OCI-LY7 (cell line): ENCODE measurements around a stretch of chr5.

GRCh38 chr5:64331752-64332307 is 166.2 kb downstream of the RNF180 start:
- PRO-cap = no peak
- RAMPAGE, long total RNA = no peak

DNA sequence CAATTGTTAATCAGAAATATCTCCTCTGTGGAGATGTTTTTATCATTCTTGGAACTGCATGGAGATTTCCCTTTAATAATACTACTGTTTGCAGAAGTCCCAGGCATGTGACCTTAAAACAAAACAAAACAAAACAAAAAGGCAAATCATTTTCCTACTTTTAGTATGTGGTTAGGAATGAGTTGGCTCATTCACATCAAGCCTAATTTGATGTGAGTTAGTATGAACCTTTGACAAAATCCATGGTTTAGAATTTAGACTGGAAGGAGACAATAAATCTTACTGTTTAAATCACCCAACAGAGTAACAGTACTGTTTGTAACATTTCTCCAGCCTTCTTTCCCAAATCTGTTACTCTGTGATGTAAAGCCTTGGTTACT is 67.7 kb downstream of the CWC27 start:
- PRO-cap = no peak
- RAMPAGE, long total RNA = no peak

- PRO-cap = no peak
- RAMPAGE, long total RNA = no peak
Measured at GRCh38 chr5:65721089-65721284, 922 bp downstream of the SGTB start.

GRCh38 chr5:65925463-65926315 is 686 bp upstream of the ERBIN start:
- PRO-cap = bidirectional peak, plus-strand start at chr5:65925780, minus-strand start at chr5:65925579; bidirectional peak, plus-strand start at chr5:65926561, minus-strand start at chr5:65926251
- RAMPAGE, long total RNA = no peak

DNA sequence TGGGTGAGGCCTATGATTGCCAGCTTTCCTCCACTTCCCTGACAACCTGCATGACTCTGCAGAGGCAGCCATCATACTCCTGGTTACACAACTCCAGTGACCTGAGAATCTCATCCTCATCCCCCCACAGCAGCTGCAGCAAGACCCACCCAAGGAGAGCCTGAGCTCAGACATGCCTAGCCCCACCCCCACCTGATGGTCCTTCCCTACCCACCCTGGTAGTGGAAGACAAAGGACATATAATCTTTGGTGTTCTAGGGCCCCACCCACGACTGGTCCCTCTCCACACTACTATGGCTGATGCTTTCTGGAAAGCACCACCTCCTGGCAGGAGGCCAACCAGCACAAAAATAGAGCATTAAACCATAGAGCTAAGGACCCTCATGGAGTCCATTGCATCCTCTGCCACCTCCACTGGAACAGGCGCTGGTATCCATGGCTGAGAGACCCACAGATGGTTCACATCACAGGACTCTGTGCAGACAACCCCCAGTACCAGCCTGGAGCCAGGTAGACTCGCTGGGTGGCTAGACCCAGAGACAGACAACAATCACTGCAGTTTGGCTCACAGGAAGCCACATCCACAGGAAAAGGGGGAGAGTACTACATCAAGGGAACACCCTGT is 42.9 kb upstream of the SREK1 start:
- PRO-cap = no peak
- RAMPAGE, long total RNA = no peak

- PRO-cap = no peak
- RAMPAGE, long total RNA = no peak
Measured at GRCh38 chr5:66169435-66170237, 25.5 kb downstream of the SREK1 start.

DNA sequence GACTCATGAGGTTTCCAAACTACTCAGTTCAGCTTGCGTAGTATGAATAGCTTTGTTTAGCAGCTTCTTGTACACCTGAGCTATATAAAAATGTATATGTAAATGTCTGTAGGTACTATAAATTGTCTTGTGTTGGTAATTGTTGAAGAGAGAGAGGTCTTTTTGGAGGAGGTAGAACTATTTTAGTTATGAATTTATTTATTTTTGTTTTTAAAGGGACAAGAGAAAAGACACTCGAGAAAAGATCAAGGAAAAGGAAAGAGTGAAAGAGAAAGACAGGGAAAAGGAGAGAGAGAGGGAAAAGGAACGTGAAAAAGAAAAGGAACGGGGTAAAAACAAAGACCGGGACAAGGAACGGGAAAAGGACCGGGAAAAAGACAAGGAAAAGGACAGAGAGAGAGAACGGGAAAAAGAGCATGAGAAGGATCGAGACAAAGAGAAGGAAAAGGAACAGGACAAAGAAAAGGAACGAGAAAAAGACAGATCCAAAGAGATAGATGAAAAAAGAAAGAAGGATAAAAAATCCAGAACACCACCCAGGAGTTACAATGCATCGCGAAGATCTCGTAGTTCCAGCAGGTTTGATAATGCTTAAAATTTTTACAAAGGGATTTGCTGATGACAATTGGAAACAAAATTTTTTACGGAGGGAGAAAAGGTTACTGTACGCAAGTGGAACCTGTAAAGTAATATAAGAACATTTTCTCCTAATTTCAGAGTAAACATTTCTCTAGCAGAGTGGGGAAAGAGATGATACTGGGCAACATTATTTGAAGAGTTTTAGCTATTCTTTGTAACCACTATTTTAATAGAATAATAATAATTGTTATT is 26.5 kb downstream of the SREK1 start:
- PRO-cap = no peak
- RAMPAGE, long total RNA = no peak

- PRO-cap = no peak
- RAMPAGE, long total RNA = no peak
Measured at GRCh38 chr5:66339743-66340348, 195.7 kb downstream of the SREK1 start.

- PRO-cap = no peak
- RAMPAGE, long total RNA = no peak
Measured at GRCh38 chr5:66358607-66359033, 214.5 kb downstream of the SREK1 start.

DNA sequence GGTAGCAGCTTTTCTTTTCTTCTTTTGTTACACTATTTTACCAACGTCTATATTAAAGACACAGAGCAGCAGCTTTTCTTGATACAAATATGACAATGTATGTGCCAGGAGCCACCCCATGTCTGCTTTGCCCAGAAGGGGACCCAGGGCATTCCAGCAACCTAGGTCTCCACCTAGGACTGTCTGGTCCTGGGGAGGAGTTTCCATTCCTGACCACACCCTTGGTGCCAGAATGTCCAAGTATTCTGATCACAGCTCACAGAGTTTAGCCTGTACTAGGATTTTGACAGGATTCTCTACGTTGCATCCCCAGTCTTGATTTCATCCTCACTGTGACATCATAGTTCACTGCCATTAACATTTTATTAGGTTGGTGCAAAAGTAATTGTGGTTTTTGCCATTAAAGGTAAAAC is 224.7 kb downstream of the SREK1 start:
- PRO-cap = no peak
- RAMPAGE, long total RNA = no peak

DNA sequence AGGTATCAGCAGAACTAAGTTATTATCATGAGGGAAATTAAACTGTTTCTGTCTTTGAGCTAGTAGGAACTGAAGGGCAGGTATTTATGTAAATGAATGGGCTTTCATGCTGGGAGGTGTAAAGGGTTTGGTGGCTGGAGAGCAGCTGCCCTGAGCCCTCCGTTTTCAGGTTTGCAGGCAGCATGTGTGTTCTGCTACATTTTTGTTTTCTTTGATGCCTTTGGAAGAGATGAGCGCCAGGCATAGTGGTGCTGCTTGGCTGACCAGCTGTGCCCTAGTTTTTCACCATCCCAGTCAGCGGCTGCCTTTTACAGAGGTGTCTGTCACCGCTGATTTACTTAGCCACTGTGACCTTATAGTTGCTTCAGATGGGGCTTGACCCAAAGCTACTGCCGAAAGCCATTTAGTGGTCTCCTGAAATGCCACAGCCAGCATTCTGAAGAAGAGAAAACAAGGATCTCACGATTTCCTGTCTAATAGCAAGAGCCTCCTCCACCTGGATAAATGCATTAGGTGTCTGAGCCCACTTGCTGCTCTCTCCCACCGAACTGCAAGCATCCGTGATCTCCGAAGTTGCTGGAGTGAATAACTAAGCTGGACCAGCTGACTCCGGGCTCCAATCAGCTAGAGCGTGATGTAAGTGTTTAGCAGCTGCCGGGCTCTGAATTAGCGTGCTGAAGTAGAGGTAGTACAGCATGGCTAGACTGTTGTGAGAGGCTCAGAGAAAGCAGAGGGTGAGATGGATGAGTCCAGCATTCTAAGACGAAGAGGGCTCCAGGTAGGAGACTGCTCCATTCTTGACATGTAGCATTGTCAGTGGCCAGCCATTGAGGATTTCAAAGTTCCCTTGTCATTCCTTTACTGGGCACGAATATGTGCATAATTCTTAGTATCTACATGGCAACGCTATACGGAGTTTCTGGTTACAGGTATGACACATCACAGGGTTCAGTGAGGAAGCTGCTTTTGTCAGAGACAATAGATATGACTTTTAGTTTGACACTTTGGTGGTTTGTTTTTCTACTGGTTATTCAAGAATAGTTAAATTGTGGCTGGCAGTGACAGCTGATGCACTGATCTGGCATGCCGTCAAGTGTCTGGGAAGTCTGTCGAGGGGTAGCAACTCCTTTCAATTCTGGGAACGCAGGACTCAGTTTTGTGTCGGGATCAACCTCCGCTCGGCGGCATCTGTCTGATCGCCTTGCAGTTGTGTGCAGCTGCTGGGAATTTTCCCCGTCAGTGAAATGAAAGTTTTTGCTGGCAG is 232.3 kb downstream of the MAST4 start:
- PRO-cap = unidirectional peak, plus-strand start at position 704 of the sequence
- RAMPAGE, long total RNA = no peak

DNA sequence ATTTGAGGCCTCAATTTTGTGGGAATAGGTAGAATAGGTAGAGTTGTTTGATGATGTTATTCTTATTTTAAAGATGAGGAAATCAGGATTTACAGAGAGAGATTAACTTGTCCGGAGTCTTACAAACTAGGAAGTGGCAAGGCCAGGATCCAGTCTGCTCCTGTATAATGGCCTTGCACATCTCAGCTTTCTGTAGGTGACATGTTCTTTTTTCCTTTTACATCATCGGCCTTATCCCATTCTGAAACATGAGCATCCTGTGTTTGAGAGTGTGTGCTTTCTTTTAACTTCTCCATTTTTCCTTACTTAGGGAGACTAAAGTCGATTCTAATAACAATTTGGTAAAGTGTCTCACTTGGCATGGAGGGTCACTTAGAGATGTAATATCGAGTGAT is 214.6 kb downstream of the CD180 start:
- PRO-cap = no peak
- RAMPAGE, long total RNA = no peak

DNA sequence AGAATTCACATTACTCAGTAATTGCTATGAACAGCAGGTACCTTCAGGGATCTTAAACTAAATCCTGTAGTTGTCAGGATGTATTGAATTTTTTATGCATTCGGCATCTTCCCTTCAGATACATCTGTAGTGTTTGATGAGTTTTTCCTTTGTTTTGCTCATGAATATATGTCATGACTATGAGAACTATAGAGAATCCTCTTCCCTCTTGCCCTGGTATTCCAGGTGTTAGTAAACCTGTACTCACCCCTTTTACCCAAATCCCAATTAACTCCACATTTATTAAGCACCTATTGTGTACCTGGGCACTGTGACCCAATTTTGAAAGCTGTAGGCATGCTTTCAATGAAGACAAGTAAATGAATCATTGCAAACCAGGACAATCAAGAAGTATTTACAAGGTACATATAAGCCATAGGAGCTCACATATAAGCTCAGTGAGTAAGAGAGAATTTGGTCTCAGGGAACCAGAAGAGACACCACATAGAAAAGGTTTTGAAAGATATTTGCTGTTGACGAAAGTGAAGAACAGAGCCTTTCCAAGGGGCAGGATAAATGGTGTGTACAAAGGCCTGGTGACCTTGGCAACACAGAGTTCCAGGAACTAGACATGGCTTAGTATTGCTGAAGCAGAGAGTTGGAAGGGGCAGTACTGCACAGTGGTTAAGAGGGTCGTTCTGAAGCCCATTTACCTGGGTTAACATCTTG is 187.7 kb downstream of the CD180 start:
- PRO-cap = no peak
- RAMPAGE, long total RNA = no peak

DNA sequence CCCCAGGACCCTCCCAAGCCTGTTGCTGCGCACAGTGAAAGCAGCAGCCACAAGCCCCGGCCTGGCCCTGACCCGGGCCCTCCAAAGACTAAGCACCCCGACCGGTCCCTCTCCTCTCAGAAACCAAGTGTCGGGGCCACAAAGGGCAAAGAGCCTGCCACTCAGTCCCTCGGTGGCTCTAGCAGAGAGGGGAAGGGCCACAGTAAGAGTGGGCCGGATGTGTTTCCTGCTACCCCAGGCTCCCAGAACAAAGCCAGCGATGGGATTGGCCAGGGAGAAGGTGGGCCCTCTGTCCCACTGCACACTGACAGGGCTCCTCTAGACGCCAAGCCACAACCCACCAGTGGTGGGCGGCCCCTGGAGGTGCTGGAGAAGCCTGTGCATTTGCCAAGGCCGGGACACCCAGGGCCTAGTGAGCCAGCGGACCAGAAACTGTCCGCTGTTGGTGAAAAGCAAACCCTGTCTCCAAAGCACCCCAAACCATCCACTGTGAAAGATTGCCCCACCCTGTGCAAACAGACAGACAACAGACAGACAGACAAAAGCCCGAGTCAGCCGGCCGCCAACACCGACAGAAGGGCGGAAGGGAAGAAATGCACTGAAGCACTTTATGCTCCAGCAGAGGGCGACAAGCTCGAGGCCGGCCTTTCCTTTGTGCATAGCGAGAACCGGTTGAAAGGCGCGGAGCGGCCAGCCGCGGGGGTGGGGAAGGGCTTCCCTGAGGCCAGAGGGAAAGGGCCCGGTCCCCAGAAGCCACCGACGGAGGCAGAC is 30.7 kb downstream of the CD180 start:
- PRO-cap = bidirectional peak, plus-strand start at position 343 of the sequence, minus-strand start at position 204 of the sequence; bidirectional peak, plus-strand start at position 664 of the sequence, minus-strand start at position 597 of the sequence
- RAMPAGE, long total RNA = no peak

DNA sequence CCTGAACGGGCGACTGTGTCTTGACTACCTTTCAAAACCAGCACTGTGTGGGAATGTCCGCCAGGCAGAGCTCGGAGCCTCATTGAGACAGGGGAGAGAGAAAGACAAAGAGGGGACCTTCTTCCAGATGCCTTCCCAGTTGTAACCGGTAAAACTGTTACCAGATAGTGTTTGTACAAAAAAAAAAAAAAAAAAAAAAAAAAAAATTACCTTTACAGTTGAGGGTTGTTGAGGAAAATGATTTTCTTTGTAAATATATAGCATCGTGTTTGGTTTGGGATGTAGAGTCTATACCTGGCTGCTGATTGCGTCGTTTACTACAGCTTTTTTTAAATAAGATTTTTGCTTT is 29.5 kb downstream of the CD180 start:
- PRO-cap = no peak
- RAMPAGE, long total RNA = no peak

- PRO-cap = no peak
- RAMPAGE, long total RNA = no peak
Measured at GRCh38 chr5:67194185-67194678, 2.4 kb downstream of the CD180 start.

DNA sequence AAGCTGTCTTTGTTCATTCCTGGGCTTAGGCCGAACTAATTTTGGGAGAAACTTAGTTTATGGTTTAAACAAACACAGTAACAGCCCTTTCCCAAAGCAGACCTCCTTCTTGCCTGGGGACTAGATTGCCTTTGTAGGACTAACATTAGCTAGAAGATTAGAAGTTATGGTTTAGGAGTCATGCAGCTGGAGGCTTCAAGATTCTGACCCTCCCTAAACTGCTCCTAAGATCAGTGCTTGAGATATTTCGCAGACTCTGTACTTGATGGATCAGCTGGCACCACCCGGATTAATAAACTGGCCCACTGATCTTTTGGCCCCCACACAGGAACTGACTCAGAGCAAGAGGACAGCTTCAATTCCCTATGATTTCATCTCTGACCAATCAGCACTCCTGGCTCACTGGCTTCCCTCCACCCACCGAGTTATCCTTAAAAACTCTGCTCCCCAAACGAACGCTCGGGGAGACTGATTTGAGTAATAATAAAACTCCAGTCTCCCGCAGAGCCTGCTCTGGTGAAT is 36.3 kb upstream of the CD180 start:
- PRO-cap = no peak
- RAMPAGE, long total RNA = no peak

DNA sequence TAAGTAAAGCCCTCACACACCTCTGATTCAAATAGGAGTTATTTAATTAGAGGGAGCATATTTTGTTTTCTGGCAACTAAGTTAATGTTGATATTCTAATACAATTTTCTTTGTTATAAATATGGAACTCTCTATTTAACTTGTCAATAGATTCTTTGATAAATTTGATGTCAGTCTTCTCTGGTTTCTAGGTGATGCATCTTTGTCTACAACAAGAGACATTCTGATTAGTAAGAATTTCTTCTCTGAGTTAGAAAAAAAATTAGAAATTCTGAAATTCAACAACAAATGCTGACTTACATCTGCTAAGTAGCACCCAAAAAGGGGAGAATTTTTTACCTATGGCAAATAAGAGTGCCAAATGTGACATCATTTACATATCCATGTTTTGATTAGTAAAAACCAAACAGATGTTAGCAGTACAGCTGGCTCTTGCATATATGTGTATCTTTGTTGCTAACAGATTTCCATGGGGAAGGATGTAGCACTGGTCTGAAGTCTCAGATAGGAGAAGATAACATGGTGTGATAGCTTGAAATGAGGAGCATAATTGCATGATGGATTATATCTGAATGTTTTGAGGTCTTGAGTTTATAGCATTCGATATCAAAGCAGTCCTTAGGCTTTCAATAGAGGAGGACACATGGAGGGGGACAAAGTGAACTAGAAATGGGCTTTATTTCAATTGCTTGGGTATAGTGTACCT is 17.4 kb downstream of the PIK3R1 start:
- PRO-cap = no peak
- RAMPAGE, long total RNA = no peak

DNA sequence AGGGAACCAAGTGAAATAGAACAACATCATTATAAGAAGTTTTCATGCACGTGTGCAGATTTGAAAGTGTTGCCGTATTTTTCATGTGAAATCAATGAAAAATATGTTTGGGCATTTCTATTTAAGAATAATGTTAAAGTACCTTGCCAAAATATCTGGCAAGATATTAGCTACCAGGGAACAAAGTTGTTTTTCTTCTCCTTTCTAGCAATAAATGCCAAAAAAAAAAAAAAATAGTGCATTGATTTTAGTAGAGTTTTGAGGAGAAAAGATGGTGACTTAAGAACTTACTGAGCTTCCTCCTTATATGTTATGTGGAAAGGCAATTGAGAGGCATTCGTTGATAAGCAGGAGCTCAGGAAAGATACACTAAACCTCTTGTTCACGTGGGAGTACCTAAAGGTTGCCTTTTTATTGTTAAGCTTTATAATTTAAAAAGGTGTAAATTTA is 23.2 kb downstream of the PIK3R1 start:
- PRO-cap = no peak
- RAMPAGE, long total RNA = no peak

- PRO-cap = no peak
- RAMPAGE, long total RNA = no peak
Measured at GRCh38 chr5:68252986-68253843, 37.7 kb downstream of the PIK3R1 start.